Cerebellum (tissue), 5 donors: ENCODE data around the genes ZDHHC11B and ZDHHC11.

- PRO-cap, 3 experiments: no peak in any of the 3 experiments
- RAMPAGE, long total RNA: no peak
Observed at GRCh38 chr5:170898-171676, 20.2 kb upstream of the LRRC14B start.

DNA sequence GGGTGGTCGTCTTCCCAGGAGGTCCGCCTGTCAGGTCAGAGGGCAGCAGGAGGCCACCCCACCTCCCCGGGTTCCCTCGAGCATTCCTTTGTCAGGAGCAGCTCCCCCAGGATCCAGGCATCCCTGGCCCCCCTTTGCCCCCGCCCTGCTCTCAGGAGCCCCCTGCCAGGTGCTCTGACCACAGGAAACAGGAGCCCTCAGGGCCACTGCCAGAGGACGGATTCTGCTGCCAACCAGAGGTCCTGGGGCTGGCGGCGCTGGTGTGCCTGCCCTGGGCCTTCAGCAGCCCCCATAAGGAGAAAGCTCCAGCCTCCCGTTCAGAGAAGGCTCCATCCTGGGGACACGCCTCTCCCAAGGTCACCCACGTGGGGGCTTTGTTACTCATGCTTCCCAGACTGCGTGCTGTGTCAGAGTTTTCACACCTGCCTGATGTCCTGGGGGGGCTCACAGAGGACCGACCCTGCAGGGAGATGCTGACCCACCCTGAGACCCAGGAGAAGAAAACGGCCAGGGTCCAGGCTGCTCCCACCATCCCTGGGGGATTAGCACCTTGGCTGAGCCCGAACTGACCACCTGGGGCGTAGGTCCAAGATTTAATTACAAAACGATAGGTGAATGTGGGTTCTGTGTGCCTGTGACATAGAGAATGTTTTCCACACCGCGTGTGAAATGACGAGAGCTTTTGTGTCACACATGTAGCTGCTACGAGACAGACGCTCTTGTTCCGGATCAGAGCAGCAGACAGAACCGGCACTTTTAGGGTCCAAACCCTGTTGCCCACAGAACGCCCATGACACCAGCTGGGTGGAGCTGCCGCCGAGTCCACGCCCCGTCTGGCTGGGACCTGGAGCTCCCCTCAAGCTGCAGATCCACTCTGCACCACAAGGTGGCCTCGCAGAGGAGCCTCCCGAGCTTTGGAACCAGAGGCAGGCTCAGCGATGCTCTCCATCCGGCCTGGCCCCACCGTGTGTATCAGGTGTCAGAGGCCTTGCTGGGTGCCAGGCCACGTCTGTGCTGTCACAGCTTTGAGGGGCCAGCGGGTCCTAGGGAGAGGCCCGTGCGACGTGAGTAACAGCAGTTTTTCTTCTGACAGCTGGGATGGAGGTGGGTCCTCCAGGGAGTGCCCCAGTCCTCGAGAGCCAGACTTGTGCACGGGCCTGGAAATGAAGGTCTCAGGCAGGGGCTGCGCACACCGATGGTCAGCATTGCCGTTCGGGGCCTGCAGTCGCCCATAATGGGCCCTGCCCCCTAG, 3.0 kb upstream of the LRRC14B start:
- PRO-cap, 3 experiments: no peak in any of the 3 experiments
- RAMPAGE, long total RNA: no peak

- PRO-cap, 3 experiments: no peak in any of the 3 experiments
- RAMPAGE, long total RNA: no peak
Observed at GRCh38 chr5:237674-238215, 19.6 kb downstream of the SDHA start.

DNA sequence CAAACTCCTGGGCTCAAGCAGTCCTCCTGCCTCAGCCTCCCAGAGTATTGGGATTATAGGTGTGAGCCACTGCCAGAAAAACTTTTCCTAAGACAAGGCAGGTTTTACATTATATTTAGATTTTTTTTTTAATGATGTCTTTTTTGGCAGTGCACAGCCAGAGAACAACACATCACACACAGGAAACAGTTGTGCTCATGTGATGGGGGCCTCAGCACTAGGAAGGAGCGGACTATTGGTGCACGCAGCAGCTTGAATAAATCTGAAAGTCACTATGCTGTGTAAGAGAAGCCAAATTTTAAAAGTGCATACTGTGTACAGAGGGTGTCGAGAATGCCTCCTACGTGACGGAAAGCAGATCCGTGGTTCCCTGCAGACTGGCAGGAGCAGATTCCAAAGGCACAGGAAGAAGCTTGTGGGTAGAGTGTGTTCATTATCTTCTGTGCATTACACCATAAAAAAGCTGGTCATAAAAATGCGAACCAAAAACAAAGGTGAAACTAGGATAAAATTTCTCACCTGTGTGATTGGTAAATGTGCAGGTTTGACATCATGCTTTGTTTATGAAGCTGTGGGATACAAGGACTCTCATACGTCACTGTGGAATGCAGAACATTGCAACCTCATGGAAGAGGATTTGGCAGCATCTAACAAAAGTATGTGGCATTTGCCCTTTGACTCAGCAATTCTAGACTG, 8.1 kb upstream of the PDCD6 start:
- PRO-cap, 3 experiments: no peak in any of the 3 experiments
- RAMPAGE, long total RNA: no peak

- PRO-cap, 3 experiments: no peak in any of the 3 experiments
- RAMPAGE, long total RNA: no peak
Observed at GRCh38 chr5:321854-322148, 287 bp downstream of the AHRR start.

DNA sequence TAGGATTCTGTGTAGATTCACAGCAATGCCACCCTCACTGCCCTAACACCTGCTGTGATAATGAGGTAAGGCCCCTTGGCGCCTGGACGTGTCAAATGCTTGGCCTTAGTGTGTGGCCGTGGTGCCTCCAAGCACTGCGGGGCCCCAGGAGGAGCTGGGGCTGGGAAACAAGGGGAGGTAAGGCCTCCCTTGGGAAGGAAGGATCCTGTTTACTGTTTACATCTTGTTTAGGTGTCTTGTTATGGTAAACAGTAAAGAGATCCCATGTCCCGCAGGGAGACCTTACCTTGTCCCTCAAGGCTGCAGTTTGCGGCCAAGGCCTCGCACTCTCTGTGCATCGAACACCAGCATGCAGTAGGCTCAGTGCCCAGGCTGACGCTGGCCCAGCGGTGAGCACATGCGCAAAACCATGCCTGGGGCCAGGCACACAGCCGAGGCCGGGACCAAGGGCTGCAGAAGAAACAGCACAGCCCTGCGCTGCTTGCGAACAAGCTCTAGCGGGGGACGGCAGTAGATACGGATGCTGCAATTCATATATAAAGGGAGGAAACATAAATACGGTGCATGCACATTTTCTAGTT, 24.2 kb downstream of the AHRR start:
- PRO-cap, 3 experiments: no peak in any of the 3 experiments
- RAMPAGE, long total RNA: no peak

DNA sequence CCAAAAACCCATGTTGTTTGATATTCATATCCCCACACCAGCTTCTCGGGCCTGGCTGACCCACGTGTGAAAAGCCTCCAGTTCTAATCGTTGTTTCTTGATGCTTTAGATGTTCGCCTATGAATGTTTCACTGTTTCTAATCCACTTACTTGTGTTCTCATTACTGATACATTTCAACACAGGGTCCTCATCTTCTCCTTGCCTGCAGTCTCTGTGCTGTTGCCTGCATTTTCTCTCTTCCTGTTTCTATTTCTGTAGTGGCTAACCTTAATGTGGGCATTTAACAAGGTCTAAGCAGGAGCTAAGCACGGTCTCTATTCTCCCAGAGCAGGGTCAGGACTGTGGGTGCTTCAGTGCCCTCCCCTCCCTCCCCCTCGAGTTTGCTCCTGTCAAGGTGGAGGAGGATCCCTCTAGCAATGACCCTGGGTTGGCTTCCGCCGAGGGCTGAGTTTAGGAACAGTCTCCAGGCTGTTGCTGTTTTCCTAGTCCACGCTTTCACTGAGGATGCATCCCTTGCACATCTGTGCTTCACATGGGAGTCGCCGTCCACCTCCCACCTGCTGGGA, 2.5 kb upstream of the EXOC3 start:
- PRO-cap, 3 experiments: no peak in any of the 3 experiments
- RAMPAGE, long total RNA: no peak

- PRO-cap, 3 experiments: peak in 2 of 3 experiments; most common plus-strand start chr5:474105 (in 1); most common minus-strand start chr5:473928 (in 1)
- RAMPAGE, long total RNA: no peak
Observed at GRCh38 chr5:473716-474705, 31.0 kb downstream of the EXOC3 start.

- PRO-cap, 3 experiments: no peak in any of the 3 experiments
- RAMPAGE, long total RNA: no peak
Observed at GRCh38 chr5:474706-475535, 31.9 kb downstream of the EXOC3 start.

DNA sequence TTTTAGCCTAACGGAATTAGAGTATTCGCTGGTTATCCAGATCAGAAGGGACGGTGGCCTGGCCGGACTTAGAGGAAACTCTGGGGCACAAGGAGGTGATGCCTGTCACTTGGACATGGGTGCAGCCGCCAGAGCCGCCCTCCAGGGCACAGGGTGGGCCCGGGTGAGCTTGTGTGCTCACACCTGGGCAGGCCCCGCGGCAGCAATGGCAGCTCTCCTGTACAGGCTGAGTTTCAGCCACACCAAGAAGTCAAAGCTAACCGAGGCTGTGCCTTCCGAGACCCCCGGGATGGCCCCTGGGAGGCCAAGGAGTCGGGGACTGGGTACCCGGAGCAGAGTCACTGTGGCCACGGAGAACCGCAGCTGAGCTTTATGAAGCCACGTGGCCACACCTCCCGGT, 37.4 kb downstream of the EXOC3 start:
- PRO-cap, 3 experiments: no peak in any of the 3 experiments
- RAMPAGE, long total RNA: no peak

- PRO-cap, 3 experiments: no peak in any of the 3 experiments
- RAMPAGE, long total RNA: no peak
Observed at GRCh38 chr5:528208-528868, 4.1 kb upstream of the SLC9A3 start.

DNA sequence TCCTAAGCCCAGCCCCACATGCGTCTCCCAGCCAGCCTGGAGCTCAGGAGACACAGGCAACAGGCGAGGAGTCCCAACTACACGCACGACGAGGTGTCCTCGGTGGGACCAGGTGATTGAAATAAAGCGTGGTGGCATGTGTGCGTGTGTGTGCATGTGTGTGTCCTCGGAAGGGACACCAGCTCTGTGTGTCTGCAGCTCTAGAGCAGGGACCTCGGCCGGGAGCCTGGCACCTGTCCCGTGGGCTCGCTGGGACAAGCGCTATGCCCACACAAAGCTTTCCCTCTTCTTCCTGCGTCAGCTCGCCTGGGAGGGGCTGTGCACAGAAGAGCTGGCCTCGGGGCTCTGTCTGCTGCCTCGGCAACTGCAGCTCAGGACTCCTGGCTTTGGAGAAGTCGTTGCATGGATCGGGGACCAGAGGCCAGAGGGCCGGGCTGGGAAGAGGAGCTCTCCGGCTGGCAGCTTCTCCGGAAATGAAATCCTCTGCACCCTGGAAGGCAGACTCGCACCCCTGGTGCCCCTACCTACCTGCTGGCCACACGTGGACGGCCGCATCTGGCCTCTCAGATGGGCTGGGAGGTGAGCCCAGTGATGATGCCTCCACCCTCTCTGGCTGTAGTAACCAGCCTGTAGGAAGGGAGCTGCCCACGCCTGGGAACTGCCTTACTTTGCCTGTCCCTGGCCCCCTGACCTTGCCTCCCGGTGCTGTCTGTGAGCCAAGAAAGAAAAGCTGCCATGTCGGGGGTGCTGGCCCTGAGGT, 14.9 kb upstream of the SLC9A3 start:
- PRO-cap, 3 experiments: no peak in any of the 3 experiments
- RAMPAGE, long total RNA: no peak

DNA sequence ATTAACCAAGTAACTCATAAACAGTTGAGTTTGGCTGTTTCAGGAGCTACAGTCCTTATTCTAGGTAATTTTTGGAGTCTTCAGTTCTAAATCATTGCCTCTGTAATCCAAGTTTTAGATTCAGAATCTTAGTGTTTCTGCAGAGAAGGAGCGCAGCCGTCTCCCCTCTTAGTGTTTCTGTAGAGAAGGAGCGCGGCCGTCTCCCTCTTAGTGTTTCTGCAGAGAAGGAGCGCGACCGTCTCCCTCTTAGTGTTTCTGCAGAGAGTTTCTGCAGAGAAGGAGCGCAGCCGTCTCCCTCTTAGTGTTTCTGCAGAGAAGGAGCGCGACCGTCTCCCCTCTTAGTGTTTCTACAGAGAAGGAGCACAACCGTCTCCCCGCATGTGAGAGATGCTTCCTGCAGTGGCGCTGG, 10.7 kb downstream of the CEP72 start:
- PRO-cap, 3 experiments: no peak in any of the 3 experiments
- RAMPAGE, long total RNA: no peak

- PRO-cap, 3 experiments: no peak in any of the 3 experiments
- RAMPAGE, long total RNA: no peak
Observed at GRCh38 chr5:751301-751676, 33.2 kb downstream of the ZDHHC11B start.

GRCh38 chr5:784487-785333, at the start of gene ZDHHC11B:
ZDHHC11B (minus strand) TSS chr5:784729.
- PRO-cap, 3 experiments: peak in 3 of 3 experiments; most common plus-strand start chr5:784878 (in 3); most common minus-strand start chr5:784709 (in 1)
- RAMPAGE, long total RNA: no peak

- PRO-cap, 3 experiments: no peak in any of the 3 experiments
- RAMPAGE, long total RNA: no peak
Observed at GRCh38 chr5:850486-851053, at the start of gene ZDHHC11. ZDHHC11 (minus strand) TSS chr5:850986.

DNA sequence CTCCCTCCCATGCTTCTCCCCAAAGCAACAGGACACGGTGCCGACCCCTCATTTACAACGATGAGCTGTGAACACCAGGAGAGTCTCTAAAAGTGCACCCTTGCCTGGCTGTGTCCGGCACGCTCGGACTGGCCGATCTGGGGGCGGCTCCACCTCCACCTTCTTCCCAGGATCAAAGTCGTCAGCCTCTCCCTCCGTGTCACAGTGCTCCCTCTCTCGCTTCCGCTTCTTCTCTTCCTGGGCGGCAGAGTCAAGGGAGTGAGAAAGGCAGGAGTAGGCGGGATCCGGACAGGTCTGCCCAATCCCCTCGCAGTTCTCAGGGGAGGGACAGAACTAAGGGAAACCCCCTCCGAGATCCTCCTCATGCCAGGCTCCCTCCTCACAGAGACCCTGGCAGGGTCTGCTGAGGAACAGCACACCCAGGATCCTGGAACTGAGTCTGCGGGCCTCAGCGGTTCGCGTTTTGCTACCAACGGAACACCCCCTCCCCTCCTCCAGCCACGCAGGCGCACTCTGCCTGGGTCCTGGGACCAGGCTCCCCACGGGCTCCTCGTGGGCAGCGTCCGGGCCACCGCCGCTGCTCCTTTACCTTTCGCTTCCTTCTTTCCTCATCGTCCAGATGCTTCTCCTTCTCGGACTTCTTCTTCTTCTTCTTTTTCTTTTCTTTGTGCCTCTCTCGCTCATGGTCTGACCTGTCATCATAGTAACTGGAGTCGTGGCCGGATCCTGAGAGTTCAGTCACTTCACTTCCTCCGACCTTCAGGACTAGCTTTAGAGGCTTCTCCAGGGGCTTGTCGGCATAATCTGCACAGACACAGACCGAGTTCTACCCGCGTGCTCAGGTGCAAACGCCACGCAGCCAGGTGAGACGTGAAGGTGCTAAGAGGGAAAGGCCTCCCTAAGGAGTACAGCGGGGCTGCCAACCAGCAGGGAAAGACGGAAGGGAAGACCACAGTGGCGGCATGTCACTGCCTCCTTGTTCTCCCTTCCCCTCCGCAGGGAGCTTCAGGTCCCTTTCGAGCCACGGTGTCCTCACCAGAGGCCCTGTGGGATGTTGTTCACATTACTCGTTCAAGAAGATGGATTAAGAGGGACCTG, 1.2 kb downstream of the BRD9 start:
- PRO-cap, 3 experiments: no peak in any of the 3 experiments
- RAMPAGE, long total RNA: no peak

GRCh38 chr5:1004477-1005374, 3.9 kb upstream of the NKD2 start:
- PRO-cap, 3 experiments: no peak in any of the 3 experiments
- RAMPAGE, long total RNA: no peak

DNA sequence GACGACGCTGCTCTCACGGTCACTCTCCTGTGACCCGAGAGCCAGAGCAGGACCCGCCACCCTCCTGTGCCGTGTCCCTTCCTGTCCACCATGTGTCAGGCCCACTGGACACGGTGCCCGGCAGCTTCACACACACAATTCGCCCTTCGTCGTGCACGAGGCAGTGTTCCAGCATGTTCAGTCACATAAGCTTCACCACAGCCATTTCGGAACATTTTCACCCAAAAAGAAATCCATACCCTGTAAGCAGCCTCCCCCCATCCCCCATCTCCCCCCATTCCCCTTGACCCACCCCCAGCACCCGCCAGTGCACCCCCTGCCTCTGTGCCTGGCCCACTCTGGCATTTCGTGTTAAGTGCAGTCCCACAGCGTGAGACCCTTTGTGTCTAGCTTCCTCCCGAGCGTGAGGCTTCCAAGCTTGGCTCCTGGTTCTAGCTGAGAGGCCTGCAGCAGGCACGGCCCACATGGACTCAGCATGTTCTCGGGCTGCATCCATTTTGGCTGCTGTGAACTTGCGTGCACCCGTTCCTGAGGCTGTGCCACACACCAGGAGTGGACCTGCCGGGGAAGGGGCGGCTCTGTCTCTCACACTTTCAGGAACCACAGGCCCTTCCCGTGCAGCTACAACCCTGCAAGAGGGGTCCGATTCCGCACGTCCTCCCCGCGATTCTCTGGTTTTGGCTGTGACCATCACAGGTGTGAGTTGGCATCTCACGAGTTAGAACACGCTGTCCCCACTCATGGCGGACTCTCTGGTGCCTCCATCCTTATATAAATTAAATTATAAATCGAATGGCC, 40.7 kb downstream of the NKD2 start:
- PRO-cap, 3 experiments: no peak in any of the 3 experiments
- RAMPAGE, long total RNA: no peak

GRCh38 chr5:1063839-1065130, 47.6 kb downstream of the SLC12A7 start:
- PRO-cap, 3 experiments: no peak in any of the 3 experiments
- RAMPAGE, long total RNA: no peak